GM19240 (cell line): ENCODE data around the gene IL19.

GRCh38 chr1:206654626-206655495, 19.5 kb downstream of the DYRK3 start:
- RRBS, result no CpG with 5 or more reads among the region's 6 CpGs

DNA sequence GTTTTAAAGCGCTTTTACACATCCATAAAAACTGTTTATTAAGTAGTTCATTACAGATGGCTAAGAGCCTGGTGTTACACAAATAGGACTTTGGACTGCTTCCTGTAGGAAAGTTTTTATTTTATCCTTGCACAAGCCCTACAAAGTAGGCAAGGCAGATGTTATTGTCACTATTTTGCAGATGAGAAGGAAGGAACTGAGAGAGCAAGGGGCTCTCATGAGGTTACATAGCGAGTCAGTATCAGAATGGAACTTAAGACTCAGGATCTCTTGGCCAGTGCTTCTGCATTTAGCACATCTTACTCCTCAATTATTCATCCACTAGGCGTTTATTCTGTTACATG, 2.6 kb upstream of the MAPKAPK2 start:
- RRBS, result no CpG with 5 or more reads among the region's 3 CpGs

DNA sequence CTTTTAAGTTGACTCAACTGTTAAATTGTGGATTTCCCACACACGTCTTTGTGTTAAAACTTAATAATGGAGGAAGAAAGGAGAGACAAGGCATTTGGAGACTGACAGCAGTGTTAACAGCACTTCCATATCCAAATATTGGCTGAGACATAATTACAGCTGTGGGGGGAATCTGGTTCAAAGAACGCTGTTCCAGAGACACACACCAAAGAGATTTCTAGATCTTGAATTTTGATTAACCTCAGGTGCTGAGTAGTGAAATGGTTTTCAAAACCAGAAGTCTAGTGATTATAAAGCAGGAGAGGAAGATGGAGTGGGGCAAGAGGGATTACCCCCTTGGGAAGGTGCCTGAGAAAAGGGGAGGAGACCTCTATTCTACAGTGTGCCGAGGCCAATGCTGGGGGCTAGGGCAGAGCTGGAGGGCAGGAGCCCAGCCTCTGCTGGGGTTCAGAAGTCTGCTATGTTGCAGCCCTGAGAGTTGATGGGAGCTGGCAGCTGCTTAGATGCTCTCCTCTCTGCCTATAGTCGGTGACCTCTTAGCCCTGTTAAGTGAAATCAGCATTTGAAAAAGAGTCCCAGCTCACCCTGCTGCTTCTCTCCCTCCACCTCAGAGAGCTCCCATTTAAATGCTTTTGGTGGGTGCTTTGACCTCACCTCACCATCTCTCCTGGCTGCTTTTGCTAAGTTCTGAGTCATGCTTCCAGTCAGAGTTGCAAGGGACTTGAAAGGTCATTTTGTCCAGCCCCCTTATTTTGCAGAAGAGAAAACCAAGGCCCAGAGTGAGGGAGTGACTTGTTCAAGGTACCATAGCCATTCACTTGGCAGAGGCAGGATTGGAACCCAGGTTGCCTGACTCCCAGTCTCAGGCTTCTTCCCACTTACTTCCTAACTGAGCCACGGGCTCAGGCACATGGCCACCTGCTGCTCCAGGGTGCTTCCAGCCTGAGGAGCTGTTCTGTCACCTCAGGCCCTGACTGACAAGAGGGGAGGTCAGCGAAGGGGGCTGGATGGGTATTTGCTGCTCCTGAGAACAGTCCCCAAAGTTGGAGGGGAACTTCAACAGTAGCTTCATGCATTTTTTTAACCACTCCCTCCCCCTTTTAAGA, 3.1 kb downstream of the MAPKAPK2 start:
- RRBS, result no CpG with 5 or more reads among the region's 6 CpGs

DNA sequence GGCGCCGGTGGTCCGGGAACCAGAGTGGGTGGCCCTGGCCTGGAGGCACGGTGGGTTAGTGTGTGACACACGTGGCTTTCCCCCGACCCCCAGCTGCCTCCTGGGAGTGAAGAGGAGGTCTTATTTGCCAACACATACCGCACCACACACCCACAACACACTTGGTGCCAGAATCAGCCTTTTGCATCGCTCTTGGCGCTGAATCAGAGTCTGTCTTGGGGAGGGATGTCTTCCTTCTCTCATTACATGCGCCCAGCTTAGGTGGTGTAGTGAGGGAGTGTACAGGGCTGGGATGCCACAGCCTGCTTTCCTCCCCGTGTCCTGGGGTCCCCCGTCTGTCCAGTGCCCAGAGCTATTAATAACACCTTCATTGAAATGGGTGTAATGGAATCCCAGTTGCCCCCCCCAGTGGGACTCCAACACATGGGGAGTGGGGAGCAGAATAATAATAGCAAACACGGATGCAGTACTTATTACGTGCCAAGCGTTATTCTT, 38.2 kb downstream of the MAPKAPK2 start:
- RRBS, result no CpG with 5 or more reads among the region's 15 CpGs

DNA sequence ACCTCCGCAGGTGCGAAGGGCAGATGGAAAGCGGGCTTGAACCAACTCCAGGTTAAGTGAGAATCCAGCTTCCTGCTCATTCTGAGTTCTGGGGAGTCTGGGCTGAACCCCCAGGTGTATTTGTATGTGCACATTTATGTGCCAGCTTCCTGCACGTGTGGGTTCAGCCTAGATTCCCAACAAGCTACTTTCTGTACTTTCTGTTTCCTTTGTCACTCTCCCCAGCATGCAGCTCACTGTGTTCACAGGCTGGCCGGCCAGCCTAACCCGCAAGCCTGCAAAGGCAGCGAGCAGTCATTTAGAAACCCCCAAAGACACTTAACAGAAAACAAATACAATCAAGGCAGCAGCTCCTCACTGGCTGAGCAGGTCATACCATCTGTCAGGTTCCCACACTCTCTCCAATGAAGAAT, 1.2 kb upstream of the IL19 start:
- RRBS, result no CpG with 5 or more reads among the region's 7 CpGs

GRCh38 chr1:206770453-206770954, at the start of gene IL19:
TSS of gene IL19 (plus strand) at chr1:206770773.
- RRBS, result no CpG with 5 or more reads among the region's 4 CpGs

DNA sequence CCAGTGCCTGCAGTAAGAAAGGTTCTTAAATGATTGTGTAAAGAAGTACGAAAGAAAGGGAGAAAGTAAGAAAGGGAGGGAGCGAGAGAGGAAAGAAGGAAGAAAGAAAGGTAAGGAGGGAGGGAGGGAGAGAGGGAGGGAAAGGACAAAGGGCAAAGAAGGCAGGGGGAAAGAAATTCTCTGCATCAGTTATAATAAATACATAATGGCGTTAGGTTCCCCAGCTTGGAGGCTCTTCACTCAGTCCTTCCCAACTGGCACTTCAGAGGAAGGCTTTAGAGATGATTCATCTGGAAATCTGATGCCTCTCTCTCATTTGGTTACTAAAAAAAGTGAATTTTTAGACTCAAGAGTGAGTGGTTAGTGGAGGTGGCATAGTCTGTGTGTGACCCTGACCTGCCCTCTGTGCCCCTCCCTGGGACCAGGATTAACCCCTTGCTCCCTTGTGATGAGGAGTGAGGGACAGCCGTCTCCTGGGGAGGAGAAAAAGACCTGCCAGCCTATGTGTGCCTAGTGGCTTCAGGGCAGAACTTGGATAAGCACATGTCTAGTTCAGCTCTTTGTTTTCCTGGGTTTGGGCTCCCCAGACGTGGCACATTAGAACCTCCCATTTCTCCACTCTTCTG, 1.2 kb downstream of the IL24 start:
- RRBS, result no CpG with 5 or more reads among the region's 5 CpGs

DNA sequence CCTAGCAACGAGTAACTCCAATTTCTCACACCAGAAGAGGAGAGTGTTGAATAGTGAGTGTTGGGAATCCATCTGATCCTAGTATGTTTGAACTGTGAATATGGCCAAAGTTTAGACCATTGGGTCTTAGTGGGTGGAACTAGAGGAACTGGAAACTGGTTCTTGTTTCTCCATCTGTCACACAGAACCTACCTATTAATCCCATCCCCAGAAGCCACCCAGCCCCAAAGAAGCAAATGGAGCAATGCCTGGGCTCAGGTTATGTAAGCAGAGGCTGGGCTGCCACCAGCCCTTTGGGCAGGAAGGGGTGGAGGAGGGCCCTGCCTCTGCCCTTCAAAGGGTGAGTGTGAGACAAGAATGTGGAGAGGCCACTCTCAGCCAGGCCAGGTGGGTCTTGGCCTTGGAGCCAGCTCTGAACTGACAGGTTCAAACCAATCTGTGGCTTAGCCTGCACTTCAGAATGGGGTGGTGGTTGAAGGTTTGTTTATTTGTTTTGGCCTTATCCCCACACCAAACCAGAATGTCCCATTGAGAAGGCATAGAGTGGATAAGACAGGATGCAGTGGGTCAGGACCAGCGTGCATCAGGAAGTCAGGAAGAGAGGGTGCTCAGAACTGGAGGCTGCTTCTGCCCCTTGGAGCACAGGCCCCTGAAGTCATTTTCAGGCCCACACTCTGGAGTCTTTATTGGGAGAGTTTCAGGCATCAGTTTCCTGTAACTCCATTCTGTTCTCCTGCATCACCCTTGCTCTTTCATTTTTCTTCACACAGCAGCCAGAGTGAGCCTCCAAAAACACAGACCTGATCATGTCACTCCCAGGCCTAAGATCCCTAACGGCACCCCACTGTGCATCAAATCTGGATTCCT, 29.8 kb downstream of the C1orf116 start:
- RRBS, result no CpG with 5 or more reads among the region's 3 CpGs

- RRBS, result no CpG with 5 or more reads among the region's 9 CpGs
These were observed 22.5 kb downstream of the C1orf116 start for GRCh38 chr1:207009992-207010540.

- RRBS, result no CpG with 5 or more reads among the region's 1 CpG
These were observed 80.7 kb upstream of the CD55 start for GRCh38 chr1:207240766-207241093.

DNA sequence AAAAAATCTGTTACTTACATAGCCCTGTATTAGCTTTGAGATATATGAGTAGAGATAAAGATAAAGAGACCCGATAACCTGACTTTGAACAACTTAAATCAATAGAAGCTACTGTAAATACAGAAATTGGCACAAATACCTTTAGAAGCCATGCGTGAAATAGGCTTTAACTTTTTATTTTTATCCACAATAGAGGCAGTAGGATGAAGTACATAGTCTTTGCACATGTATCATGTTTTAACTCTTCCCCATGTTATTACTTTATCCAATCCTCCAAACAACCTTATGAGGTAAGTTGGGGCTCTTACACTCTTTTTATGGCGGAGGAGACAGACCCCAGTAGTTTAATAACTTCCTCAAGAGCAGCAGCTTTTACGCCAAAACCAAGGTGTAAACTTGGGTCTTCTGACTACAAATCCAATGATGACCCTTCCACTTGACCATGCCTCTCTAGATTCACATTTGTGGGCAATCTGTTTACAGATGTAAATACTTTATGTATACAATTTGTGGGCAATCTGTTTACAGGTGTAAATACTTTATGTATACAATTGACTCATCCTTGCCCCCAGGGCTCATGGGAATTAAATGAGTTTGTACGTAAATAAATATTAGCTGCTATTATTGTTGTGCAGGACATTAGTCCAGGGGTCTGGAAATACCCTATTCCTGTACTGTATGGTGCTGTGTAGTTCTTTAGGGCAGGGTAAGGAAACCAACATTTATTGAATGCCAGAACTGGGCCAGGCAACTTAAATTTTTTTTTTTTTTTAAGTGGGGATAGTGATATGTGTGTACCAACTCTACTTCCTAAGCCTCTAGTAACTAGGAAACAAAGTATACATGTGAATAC, 2.3 kb downstream of the CD55 start:
- RRBS, result no CpG with 5 or more reads among the region's 5 CpGs

DNA sequence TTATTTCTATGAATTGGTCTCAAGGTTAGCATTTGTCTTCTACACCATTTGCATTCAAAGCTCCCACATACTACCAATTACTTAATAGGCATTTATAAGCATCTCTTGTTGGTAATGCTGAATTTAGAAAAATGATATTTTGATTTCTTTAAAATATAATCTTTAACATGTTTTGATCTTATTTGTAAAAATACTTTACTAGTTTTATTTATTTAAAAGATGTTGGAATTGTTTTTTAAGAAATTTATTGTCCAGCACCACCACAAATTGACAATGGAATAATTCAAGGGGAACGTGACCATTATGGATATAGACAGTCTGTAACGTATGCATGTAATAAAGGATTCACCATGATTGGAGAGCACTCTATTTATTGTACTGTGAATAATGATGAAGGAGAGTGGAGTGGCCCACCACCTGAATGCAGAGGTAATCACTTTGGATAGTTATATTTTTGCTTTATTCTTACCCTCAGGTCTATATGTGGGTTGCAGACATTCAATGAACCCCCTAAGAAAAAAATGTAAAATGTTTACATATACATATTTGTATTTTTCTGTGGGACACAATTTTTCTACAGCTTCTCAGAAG, 9.5 kb downstream of the CD55 start:
- RRBS, result no CpG with 5 or more reads among the region's 2 CpGs

DNA sequence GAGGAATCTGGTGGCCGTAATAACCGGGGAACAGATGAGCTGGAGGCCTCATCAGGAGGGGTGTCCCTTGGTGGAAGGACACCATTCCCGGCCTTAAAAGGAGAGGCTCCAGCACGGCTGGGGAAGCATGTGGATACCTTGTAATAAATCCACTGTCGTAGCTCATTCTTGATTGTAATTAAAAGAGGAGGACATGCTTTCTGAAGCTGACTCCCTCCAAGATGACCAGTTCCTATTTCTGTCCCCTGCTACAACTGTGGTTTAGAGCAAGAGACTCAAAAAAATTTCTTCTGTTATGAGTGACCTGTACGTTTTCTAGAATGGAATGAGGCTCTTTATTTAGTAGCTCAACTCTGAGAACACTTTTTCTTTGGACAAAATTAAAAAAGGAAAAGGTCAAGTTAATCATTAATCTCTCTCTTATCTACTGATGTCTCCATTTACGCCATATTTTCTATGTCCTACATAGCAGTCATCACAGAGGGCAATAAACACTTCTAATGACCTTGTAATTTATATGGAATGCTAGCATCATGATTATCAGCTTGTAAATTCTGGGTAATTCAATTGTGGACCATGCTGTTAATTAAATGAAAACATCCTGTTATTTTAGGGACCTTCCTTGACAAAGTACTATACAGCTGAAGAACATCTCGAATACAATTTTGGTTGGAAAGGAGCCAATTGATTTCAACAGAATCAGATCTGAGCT, 13.9 kb upstream of the CD46 start:
- RRBS, result no CpG with 5 or more reads among the region's 8 CpGs

DNA sequence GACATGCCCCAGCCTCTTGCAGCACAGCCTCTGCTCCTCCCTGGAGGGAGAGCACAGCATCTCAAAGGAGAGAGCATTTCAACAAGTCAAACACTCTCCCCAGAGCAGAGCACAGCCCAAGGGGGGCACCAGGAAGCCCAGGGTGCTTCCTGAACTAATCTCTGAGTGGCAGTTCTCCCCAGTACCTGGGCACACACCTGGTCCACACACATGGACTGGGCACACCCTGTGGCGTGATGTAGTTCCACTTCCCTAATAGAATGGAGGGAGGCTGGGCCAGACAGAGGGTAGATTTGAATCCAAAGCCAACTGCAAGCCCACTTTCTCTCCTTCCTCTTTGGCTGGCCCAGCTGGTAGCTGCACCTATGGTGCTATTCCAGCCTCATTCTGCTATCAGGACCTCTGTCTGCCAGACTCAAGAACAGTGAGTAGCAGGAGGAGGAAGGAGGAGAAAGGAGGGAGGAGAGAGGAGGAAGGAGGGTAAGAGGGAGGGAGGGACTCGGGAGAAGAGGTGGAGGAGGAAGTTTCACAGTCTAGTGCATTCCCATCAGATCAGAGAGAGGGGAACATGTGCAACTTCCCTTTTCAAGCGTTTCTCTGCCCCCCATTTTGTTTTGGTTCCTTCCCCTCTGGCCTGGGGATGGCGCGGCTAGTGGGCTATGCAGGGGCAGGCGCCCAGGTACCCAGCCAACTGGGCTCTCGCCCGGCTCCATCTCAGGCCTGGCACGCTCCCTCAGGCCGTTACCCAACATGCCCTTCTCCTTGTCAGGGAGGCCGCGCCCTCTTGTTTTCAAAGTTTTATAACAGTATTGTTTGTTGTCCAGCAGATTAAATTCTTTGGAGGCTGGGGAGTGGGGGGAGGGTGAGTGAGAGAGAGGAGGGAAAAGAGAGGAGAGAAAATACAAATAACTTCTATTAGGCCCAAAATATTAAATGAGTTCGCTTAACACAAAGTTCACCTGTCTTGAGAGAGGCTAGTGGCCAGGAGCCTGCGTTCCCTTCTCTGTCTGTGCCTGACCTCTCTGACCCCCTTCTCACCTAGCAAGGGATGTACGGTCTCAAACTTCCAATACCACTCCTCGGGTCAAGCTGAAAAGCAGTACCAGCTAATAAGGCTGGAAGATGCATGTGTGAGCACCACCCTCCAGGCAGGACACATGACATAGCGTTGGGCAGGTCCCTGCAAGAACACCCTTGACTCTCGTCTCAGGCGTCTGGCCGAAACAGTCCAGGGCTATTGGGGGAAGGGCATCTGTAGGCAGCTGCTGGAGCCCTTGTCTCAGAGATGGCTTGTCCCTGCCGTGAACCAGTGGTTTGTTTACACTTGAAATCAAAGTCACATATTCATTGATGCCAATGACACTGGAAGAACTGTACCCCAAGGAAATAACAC, 56.0 kb downstream of the CD46 start:
- RRBS, result no CpG with 5 or more reads among the region's 21 CpGs

GRCh38 chr1:207863611-207864383, 47.1 kb downstream of the CD34 start:
- RRBS, result no CpG with 5 or more reads among the region's 8 CpGs

DNA sequence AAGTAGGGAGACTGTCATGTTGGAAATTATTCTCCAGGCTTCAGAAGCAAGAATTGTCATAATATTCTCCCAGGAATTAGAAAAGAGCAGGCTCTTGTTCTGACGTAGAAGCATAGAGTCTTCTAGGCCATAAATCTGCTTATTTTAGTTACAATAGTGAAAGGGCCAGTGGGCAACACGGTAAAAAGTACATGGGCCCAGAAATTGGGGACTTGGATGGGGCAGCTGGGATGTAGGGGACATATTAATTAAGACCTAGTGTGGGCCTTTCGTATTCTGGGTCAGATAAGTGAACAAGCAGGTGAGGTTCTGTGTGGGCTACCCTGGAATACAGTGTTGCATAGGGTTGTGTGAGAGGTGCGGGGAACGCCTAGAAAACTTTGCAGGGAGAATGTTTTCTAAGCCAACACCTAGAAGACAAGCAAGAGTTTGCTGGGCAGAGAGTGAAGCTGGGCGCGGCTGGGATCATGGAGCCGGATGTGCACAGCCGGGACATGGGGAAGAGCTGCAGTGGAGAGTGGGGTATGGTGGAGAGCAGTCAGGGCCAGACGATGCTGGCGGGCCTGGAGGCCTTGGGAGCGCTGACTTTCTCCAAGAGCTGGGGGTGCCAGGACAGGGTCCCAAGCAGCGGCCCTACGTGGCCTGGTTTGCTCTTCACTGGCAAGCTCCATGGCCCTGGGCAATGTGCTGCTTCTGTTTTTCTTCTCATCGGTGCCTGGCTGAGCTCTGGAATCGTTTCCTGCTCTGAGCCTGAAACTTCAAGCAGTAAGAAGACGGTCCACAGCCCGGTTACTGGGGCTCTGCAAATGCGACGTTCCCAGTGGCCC, 51.7 kb upstream of the CD34 start:
- RRBS, result 11% methylated on average over 3 of the region's 20 CpGs

DNA sequence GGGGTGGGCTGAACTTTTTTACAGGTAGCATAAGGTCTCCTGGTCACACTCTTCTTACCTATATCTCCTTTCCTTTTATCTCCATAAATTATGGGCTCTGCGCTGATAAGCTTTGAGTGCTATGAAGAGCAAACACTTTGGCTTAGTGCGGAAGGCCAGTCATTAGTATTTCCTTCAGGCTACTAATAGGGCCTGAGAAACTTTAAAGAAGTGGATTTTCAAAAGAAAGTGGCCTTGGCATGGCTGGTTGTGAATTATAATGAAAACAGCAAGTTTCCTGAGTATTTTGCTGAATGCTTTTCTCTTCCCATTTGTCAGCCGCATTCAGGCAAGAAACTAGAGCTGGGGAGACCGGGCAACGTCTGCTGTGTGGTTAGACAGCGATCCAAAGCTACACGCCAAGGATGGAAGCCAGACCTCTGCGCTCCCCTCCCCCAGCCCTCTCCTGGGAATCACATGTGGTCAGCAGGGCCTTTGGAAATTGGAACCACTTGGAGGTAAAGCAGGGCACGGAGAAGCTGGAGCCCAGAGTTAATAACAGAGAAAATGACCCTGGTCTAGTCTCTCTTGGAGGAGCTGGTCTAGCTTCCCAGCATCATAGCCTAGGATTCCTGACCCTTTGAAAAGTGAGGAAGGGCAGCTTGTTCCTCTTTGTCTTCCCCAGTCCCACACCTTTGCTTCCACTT, 114.1 kb upstream of the CD34 start:
- RRBS, result no CpG with 5 or more reads among the region's 9 CpGs

GRCh38 chr1:208070144-208070976, 159.4 kb upstream of the CD34 start:
- RRBS, result no CpG with 5 or more reads among the region's 4 CpGs